Measurements from ENCODE around the genes LDHB and CMAS.

DNA sequence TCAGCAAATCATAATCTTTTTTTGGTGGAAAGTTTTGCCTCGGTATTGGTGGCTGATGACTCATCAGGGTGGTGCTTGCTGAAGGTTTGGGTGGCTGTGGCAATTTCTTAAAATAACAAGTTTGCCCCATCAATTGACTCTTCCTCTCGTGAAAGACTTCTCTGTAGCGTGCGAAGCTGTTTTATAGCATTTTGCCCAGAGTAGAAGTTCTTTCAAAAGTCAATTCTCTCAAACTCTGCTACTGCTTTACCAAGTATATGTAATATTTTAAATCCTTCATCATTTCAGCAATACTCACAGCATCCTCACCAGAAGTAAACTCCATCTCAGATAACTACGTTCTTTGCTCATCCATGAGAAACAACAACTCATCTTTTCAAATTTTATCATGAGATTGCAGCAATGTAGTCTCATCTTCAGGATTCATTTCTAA lies 19.1 kb downstream of the PYROXD1 start:
- PRO-cap = no peak
- RAMPAGE, long total RNA = no peak

DNA sequence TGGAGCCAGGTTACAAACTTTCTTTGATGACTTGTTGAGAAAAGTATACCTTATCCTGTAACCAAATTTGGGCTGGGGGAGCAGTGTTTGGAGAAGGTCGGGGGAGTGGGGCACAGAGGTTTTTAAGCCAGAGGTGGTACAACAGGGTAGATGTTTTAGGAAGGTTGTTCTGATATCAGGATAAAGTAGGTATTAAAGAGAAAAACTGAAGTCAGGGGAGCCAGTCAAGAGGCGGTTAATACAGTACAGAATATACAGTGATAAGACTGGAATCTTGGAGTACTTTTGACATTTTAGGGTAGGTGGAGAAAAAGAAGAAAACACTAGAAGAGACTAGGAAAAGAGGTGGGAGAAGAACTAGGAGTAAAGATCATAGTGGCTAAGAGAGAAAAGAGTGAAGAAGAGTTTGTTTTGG lies 8.3 kb downstream of the GOLT1B start:
- PRO-cap = no peak
- RAMPAGE, long total RNA = no peak

DNA sequence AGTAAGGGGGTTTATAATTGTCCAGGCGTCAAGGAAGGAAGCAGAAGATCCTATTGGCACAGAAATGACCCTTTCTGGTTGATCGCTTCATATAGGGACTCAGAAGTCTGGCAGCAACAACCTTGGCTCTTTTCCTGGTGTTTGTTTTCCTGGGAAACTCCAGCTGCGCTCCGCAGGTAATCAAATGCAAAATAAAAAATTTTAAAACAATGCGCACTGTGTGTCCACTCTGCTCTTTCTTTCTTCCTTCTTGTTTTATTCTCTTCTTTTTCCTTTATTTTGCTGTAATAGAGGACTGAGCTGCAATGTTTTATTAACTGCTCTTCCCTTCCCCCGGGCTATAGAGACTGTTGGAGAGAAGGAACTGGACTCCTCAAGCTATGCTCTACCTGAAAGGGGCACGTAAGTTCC lies 700 bp downstream of the SPX start:
- PRO-cap = no peak
- RAMPAGE, long total RNA = no peak

DNA sequence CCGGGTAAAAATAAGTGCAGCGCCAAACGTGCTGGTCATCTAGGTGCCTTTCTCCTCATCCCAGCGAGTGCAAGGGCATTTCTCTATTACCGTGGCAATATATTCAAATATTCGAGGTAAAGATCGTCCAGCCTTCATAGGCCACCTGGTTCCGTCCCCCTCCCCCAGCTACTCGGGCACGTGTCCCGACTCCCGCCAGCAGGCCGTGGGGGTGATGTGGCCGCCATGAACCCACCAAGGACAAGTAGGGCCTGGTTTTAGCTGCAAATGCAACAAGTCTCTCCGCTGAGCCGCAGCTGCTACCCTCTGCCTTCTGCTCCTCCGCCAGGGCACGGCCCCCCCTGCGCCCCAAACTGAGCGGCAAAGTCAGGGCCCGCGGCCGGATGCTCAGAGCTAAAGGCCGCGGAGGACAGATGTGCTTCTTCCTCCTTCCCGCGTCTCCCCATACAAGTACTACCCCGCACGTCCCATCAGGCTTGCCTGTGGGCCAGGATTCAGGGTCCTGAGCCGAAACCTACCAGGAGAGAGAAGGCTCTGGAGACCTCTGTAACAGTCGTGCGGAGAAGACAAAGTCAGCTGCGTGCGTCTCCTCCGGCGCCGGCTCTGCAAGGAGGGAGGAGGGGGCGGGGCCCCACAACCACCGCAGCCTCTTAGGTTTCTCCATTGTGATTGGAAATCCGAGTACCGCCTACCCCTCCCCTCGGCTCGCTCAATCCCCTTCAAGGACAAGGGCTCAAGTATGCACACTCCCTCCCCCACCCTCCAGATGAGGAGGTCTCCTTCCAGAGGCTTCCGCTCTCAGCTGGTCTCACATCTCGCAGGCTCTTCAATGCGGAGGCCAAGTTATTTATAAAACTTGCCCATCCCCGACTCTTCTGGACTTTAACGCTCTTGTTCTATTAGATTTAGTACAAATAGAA lies at the start of gene LDHB:
TSS of gene LDHB (minus strand) at position 610 of the 920 bp plus-strand sequence.
- PRO-cap = bidirectional peak, plus-strand start at position 390 of the sequence, minus-strand start at position 340 of the sequence; bidirectional peak, plus-strand start at position 746 of the sequence, minus-strand start at position 607 of the sequence
- RAMPAGE, long total RNA = start-site peak on the minus strand centred at position 584 of the sequence, 37 bp wide, 1,937 and 190 reads in 2 replicates

- PRO-cap = no peak
- RAMPAGE, long total RNA = no peak
These were observed 75.9 kb upstream of the KCNJ8 start for GRCh38 chr12:21850197-21851077.

DNA sequence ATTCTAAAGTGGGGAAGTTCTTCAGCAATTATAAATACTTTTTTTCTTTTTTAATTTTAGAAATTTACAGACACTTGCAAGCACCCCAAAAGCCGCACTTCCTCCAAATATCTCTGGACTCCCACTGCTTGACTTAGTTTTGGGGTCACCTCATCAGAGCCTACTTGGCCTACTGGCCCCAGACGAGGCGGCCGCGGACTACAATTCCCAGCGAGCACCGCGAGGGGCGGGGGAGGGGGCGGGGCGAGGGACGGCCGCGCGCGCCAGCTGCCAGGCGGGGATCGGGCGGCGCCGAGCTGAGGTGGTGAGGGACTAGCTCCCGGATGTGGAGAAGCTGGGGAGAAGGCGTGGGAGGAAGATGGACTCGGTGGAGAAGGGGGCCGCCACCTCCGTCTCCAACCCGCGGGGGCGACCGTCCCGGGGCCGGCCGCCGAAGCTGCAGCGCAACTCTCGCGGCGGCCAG lies at the start of gene CMAS:
TSS of gene CMAS (plus strand) at position 273 of the 463 bp plus-strand sequence.
- PRO-cap = bidirectional peak, plus-strand start at position 273 of the sequence, minus-strand start at position 171 of the sequence
- RAMPAGE, long total RNA = start-site peak on the plus strand centred at position 285 of the sequence, 88 bp wide, 172 and 29 reads in 2 replicates

- PRO-cap = no peak
- RAMPAGE, long total RNA = no peak
These were observed 1.4 kb downstream of the ST8SIA1 start for GRCh38 chr12:22332873-22333733.

GRCh38 chr12:22424176-22424375 lies 89.6 kb upstream of the ST8SIA1 start:
- PRO-cap = no peak
- RAMPAGE, long total RNA = no peak

- PRO-cap = no peak
- RAMPAGE, long total RNA = no peak
These were observed 12.5 kb downstream of the ETNK1 start for GRCh38 chr12:22637225-22638189.

DNA sequence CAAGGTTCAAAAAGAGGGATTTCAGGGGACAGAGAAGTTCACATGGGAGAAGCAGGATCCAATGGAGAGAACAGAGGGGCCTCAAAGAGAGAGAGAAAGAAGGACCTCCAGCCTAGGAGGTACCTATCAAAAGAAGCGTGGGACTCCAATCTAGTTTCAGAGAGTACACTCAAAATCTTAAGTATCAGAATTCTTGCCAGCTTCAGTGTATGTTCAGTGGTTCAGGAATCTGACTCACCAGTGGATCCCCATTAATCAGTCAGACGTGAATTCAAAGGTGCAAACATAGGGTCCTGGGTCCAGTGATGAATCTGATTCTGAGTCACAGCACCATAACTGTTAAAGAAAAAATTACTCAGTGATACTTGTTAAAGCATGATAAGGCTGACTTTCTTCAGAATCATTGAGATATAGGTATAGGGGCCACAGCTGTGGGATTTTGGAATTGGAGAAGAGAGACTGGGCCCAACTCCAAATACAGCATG lies 33.2 kb downstream of the ETNK1 start:
- PRO-cap = no peak
- RAMPAGE, long total RNA = no peak

DNA sequence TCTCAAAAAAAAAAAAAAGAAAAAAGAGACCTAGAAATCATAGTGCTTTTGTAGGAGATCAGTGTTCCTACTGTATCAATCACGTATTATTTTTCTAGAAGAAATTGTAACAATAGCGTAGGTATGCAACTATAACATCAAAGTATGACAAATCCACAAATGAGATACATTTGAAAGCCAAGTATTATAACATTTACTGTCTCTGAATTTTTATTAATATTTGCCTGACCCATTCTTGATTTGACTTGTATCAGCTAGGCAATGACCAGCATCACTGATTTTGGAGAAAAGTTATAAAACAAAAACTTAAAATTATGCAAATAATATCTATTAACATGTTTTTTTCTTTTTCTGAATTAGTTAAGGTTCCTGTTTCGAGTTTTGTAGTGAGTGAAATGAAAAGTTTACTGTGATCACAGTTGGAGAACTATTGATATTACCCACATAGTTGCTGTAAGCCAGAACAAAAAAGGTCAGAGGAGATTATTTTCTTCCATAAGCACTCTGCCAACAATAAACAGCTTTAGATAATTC lies 162.9 kb downstream of the SOX5 start:
- PRO-cap = no peak
- RAMPAGE, long total RNA = no peak

DNA sequence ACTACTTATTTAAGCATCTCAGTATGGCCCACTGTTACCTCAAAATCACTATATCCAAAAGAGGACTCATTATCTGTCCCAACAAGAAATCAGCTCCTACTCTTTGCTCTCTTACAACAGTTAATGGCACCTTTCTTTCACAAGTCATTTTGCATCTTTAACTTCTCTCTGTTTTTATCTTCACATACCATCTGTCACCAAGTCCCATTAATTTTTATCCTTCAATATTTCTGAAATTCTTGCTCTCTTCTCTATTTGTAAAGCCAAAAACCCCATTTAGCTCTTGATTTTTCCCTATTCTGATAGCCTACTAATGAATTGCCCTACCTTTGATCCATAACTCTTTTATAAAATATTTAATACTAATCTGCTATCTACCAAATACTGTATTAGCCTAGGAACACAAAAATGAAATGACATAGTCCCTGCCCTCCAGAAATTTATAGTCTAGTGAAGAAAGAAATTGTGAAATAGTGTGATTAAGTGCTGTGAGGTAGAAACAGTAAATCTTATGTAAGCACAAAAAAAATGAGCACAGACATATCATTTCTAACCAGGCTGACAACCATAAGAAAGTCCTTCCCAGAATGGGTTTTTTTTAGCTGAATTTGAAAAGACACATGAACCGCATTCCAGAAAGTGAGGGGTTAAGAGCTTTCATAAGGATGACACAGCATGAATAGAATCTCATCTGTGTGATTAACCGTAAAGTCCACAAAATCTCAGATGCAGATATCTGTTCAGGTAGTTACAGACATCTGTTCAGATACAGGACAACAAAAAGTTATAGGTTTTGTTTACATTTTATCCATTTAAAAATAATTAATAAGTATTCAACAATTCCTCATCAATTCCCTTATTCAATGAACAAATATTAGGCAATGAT lies 146.0 kb downstream of the SOX5 start:
- PRO-cap = no peak
- RAMPAGE, long total RNA = no peak

DNA sequence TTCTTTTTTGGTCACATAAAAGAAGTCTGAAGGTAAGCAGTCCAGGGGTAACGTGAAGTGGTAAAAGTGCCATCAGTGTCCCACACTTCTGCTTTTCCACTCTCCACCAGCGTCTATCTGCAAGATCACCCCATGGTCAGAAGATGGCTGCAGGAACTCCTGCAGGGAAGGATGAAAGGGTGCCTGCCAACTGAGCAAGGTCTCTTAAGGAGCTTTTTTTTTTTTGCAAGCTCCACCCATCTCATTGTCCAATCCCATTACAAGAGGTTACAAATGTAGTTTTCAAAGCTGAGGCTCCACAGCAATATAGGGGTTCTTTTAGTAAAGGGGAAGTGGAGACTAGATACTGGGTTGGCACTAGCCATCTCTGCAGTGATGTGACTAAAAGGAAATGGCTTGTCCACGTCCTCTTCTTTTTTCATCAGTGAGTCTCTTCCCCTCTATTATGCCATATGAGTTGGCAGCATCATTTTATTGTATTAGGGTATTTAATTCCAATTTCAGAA lies 5.9 kb upstream of the BHLHE41 start:
- PRO-cap = no peak
- RAMPAGE, long total RNA = no peak

DNA sequence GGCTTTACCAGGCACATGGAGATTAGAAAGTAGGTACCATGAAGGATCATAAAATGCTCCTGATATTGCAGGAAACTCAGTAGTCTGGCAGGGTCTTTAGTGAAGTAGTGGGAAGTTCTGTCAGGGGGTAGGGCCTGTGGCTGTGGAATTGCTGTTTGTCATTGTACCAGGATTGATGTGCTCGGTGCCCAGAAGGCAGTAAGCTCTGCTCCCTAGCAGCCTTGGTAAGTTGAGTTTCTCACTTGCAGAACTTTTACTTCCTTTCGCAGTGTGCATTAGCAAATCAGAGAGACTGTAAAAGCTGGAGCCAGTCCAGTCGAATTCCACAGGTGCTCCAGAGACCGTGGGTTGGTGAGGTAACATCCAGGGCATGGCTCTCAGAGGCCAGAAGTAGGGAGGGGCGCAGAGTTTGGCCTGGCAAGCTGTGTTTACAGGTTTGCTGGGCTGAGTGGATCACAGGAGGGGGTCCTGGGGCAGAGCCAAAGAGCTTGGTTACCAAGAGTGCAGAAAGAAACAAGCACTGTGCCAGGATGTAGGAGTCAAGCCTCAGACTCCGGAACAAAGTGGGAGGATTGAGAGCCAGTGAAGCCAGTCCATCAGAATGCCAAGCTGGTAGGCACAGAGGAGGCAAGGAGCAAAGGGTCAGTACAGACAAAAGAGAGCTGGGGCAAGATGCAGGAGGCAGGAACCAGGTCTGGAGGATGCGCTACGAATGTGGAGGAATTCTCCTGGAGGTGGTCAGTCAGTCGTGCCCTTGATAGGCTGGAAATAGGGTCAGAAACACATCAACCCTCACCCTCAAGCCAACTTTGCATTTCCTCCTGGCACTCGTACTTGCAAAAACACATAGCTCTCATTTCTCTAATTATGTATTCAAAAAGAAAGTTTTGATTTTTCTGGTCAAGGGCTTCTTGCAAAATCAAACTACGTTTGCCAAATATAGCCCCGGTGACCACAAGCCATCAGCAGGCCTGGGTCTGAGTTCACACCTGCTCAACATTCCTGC lies 10.3 kb upstream of the BHLHE41 start:
- PRO-cap = no peak
- RAMPAGE, long total RNA = no peak

DNA sequence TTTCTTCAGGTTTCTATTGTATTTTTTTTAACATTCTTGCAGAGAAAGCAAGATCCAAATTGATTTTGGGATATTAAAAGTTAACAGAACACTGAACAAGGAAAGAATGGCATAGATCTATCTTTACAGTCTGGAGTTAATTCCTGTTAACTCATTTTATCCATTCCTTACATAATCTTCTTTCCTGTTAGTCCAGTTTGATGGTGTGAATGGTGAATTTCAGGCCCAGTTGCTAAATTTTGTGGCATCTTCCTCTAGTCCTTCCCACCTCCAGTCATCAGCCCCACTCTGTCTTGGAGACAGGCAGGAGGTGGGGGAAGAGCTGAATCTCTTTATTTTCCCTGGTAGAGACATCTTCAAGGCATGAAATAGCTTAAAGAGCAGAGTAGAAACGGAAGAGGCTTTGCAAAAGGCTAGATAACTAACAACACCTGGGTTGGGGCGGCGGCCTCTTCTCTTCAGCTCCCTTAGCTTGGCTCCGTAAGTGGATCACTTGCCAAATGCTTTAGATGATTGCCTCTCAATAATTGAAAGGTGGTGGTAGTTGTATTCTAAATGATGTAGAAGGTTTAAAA lies 35.9 kb downstream of the SSPN start:
- PRO-cap = no peak
- RAMPAGE, long total RNA = no peak

- PRO-cap = no peak
- RAMPAGE, long total RNA = no peak
These were observed 94.6 kb downstream of the SSPN start for GRCh38 chr12:26289977-26290362.

GRCh38 chr12:26378508-26379197 lies 183.3 kb downstream of the SSPN start:
- PRO-cap = no peak
- RAMPAGE, long total RNA = no peak

GRCh38 chr12:26648526-26649077 lies 184.4 kb downstream of the ITPR2 start:
- PRO-cap = no peak
- RAMPAGE, long total RNA = no peak

DNA sequence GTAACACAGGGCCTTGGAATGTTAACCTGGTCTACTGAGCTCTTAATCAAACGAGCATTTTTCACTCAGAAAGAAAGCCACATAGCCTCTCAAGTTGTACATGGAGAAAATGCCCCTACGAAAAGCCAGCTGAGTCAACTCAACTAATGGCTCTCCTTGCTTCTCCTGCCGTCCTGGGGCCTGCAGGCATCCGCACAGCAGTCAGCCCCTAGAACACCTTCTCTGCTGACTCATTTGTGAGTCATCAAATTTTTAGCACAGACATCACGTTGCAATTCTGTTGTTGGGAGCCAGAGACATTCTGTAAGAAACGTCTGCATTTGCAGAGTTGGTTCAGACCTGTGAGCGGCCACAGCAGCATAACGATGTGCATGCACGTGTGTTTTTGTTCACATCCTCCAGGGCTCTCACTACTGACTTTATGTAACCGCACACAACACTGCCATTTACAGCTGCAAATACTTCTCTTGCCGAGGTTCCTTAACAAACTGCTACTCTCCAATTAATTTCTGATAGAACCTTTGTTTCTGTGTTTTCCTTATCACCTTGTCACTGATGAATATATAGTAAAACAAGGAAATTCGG lies 141.4 kb downstream of the ITPR2 start:
- PRO-cap = no peak
- RAMPAGE, long total RNA = no peak

- PRO-cap = bidirectional peak, plus-strand start at chr12:26833505, minus-strand start at chr12:26833193
- RAMPAGE, long total RNA = no peak
These were observed 301 bp upstream of the ITPR2 start for GRCh38 chr12:26833274-26833716.